Cardiac fibroblast (primary cell): ENCODE data around the genes CCDC71L and PIK3CG.

DNA sequence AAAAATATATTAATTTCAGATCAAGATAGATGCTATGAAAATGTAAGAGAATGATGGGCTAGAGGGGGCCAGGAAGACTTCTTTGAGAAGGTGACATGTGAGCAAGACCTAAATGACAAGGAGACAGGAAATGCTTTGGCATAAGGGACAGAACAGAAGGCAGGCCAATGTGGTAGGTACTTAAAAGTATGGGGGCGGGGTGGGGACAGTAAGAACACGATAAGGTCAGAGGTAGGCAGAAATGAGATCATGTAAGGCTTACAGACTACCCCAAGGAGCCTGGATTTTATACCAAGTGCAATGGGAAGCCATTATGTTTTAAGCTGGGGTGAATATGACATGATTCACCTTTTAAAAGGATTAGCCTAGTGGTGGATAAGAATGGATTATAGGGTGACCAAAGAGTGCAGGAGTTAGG, 5.0 kb downstream of the NAMPT start:
- RRBS = no CpG with 5 or more reads among the region's 2 CpGs

GRCh38 chr7:106286117-106286485, 1.3 kb upstream of the NAMPT start:
- RRBS = no CpG with 5 or more reads among the region's 4 CpGs

GRCh38 chr7:106287713-106288051, 2.9 kb upstream of the NAMPT start:
- RRBS = no CpG with 5 or more reads among the region's 2 CpGs

DNA sequence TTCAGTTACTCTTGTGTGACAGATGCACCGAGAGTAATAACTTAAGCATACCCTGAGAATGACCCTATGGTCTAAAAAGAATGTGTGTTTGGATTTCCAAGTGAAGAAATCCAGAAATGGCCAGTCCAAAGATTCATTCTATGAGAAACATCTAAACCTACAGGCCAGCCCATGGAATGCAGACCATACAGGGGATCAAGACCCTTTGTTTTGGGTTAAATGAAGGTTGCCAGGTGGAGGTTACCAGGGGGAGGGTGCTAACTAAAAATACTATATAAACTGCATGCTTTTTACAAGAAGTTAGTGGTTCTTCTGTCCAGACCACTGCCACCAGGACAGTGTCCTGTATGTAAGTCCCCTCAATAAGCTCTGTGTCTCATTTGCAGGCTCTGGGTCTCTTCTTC, 134.0 kb upstream of the NAMPT start:
- RRBS = no CpG with 5 or more reads among the region's 1 CpG

GRCh38 chr7:106420731-106421293, 136.0 kb upstream of the NAMPT start:
- RRBS = no CpG with 5 or more reads among the region's 8 CpGs

GRCh38 chr7:106430690-106431222, 146.0 kb upstream of the NAMPT start:
- RRBS = no CpG with 5 or more reads among the region's 3 CpGs

- RRBS = 3% methylated on average over 31 of the region's 81 CpGs
Observed at GRCh38 chr7:106659551-106660546, 1.1 kb downstream of the CCDC71L start.

GRCh38 chr7:106660547-106661364, at the start of gene CCDC71L:
CCDC71L (minus strand) TSS chr7:106661158.
- RRBS = 3% methylated on average over 15 of the region's 79 CpGs

- RRBS = no CpG with 5 or more reads among the region's 2 CpGs
Observed at GRCh38 chr7:106718162-106718698, 57.3 kb upstream of the CCDC71L start.

- RRBS = no CpG with 5 or more reads among the region's 7 CpGs
Observed at GRCh38 chr7:106767935-106768799, 96.9 kb upstream of the PIK3CG start.

DNA sequence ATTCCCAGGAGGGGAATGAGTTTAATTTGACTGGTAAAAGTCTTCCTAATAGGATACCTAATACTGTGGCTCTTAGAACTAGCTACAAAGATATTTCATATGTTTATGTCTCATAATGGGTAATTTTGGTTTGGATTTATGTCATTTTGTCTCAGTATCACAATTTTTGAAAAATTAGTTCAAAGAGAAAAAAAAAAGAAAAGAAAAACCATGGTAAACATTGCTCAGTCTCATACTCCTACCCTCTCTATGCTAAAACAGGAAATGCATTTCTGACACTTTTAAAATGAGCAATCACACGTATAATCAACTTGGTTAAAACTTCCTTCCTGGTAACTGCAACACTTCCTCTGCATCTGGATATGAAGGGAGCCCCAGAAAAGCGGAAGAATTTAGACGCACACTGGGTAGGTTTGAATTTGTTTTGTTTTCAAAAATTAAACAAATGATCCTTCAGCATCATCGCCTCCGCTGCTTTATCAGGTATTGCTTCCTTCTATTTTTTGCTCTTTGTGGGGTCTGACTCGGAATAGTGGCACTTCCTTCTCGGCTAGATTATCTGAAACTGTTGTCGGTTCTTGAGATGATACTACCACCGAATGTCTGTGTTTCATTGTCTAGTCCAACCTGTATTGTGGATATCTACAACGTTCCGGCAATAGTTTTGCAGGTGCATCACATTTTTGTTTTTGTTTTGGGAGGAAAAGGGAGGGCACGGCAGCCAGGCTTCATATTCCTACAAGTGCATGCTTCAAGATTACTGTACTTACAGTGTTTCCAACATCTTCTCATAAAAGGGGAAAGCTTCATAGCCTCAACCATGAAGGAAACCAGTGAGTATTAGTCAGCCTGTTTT, at the start of gene PIK3CG:
TSS of gene PIK3CG (plus strand) at position 339 of the 856 bp plus-strand sequence.
- RRBS = no CpG with 5 or more reads among the region's 12 CpGs

- RRBS = no CpG with 5 or more reads among the region's 19 CpGs
Observed at GRCh38 chr7:106867423-106867748, 2.3 kb downstream of the PIK3CG start.

GRCh38 chr7:107179215-107180067, 10.6 kb downstream of the HBP1 start:
- RRBS = no CpG with 5 or more reads among the region's 14 CpGs

- RRBS = no CpG with 5 or more reads among the region's 3 CpGs
Observed at GRCh38 chr7:107479389-107479758, 9.5 kb downstream of the GPR22 start.

GRCh38 chr7:107557896-107558154, 5.9 kb downstream of the COG5 start:
- RRBS = no CpG with 5 or more reads among the region's 1 CpG

- RRBS = no CpG with 5 or more reads among the region's 5 CpGs
Observed at GRCh38 chr7:107633343-107634194, 27.1 kb upstream of the SLC26A4 start.

GRCh38 chr7:107856817-107857537, 34.0 kb upstream of the DLD start:
- RRBS = no CpG with 5 or more reads among the region's 4 CpGs

DNA sequence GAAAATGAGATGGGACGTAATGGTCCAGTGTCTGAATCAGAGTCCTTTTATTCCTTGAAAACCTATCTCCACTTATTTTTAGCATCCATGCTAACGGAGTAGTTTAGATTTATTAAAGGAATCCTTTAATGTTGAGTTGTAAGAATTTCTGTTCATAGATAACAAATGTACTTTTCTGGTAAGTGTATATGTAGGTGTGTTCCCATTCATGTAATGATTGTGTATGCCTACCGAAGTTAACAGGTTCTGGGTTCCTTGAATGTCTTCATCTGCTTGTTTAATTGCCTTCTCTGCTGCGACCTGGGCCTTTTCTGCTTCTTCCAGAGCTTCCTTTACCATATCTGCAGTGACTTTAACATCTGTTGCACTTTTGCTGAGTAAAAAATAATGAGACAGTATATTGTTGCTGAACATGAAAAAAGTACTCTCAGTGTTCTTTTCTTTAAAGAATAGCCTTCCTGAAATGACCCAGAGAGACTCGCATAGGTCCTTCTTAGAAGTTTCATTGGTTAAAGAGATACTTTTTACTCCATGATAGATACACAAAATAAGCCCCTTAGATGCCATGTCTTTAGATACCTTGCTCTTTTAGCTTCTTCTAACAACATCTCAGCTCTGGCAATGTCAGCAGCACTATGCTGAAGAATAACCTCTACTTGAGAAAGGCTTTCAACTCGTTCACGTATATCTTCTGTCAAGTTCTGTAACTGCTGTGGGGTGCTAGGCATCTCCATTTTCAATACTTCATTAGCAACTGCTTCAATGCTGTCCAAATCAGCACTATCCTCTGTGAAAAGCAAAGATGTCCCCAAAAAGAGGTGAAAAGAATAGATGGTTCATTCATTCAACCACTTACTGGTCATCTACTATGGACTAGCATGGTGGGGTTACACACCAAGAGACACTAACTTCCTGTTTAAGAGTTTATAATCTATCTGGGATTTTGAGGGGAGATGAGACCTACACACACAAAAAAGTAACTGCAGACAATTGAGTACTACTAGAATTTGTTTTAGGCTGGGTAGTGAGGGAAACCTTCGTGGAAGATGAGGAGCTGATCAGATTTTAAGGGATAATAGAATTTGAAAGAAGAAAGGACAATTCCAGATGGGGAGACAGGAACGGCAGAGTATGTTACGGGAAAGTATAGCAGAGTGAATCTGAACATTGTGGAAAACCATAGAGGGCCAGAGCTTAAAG, 38.2 kb downstream of the DLD start:
- RRBS = no CpG with 5 or more reads among the region's 10 CpGs

DNA sequence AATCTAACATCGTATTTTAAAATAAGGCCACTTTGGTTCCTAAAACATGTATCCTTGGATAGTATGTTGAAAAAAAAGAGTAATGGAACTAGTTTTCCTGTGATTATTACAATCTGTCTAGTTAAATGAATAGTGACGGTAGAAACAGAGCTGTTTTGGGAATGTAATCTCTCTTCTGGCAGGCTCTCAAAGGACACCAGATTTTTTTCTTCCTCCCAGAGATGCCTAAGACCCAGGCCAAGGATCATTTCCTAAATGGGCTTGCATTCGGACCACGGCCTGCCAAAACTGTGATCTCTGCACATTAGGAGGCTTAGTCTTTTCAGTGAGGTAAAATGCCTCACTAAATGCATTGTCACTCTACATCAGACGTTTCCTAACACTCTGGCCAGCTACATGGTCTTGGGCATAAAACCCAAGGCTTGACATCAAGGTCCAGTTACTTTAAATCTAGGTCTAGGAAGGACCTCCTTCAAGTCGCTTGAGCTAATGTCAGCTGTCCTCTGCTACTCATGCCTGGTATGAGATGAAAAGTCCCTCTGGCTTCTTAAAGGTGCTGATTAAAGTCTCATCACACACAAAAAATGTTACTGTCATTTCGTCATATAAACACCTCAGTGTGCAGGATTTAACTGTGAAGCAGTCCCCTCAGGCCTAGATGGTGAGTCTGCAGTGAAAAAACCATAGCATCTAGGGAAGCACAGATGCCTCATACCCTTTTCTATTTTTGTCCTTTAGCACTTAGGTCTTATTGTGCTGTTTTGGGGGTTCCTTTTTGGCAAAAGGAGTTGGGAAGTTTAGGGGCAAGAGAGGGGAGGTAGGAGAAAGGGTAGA, 47.7 kb downstream of the DLD start:
- RRBS = no CpG with 5 or more reads among the region's 7 CpGs